HTR-8/SVneo (cell line): ENCODE results near the gene NUTM2F.

DNA sequence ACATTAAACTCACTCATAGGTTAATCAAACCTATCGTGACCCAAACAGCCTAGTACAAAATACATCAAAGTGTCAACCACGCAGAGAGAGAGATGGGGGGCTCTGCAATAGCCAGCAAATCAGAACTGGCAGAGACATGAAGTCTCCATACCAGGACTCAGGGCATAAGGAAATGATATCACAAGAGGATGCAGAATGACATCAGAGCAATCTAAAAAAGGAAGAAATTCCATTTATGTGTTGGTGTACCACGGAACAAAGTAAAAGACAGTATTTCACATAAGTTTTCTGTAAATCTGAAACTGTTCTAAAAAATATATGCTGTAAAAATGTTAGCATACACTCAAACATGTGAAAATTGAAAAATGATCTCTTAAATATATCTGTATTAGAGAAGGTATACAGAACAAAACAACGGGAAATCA is 24.6 kb downstream of the BICD2 start:
- RRBS, result no CpG with 5 or more reads among the region's 4 CpGs

GRCh38 chr9:92912994-92913446 is 34.3 kb upstream of the FGD3 start:
- RRBS, result 96% methylated on average over 7 of the region's 23 CpGs

GRCh38 chr9:92945866-92946149 is 1.5 kb upstream of the FGD3 start:
- RRBS, result no CpG with 5 or more reads among the region's 6 CpGs

DNA sequence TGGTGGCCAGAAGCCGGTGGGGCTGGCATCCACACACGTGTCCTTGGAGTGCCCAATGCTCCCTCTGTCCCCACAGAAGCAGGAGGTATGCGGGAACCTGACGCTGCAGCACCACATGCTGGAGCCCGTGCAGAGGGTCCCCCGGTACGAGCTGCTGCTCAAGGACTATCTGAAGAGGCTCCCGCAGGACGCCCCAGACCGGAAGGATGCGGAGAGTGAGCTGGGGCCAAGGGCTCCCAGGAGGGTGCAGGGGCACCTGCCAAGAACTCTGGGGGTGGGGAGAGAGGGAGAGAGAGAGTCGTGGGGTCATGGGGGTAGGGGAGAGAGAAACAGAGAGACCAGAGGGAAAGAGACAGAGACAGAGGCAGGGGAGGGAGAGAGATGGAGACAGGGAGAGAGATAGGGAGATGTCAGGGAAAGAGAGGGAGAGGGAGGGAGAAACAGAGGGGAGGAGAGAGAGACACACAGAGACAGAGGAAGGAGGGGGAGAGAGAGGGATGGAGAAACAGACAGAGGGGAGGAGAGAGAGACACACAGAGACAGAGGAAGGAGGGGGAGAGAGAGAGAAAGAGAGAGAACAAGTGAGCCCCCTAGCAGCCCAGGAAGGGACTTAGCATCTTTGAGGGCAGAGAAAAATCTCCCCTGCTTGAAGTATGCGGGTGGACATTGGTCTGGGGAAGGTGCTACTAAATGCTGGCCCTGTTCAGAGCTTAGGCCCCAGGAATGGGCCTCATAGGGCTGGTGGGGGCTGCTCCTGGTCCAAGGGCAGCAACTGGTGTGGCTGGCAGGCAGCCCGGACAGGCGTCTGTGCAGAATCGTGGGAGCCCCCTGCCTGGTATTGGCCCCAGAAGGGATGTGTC is 48.1 kb upstream of the SUSD3 start:
- RRBS, result 93% methylated on average over 5 of the region's 16 CpGs

DNA sequence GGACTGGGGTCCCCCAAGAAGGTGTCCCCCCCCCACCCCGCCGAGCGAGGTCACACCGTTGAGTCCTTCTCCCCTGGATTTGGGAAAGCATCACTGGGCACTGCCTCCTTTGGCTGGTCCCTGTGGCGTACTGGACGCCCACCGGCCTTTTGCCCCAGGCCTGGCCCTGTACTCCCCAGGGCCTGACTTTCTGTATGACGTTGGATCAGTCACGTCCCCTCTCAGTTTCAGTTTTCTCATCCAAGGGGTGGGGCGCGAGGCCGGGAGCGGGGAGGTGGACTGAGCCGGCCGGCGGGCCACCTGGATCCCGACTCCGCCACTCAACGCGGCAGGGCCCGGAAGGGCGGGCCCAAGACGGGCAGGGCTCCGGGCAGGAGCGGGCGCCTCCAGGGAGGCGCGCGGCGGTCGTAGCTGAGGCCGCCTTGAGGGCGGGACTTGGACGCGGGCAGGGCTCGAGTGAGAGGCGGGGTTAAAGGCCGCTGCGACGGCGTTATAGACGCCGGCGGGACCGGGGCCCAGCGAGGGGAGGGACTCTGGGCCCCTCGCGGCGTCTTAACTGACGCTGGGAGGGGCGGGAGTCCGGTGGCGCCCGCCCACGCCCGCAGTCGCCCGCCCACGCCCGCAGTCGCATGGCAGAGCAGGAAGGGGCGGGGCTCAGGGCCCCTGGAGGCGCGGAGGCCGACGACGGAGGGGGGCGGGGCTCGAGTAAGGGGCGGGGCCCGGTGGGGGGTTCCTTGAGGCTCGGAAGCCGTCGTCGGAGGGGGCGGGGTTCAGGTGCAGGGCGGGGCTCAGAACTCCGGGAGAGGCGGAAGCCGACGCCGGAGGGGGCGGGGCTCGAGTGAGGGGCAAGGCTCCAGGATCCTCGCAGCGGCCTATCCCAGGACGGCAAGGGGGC is 601 bp upstream of the CARD19 start:
- RRBS, result 1% methylated on average over 15 of the region's 87 CpGs

DNA sequence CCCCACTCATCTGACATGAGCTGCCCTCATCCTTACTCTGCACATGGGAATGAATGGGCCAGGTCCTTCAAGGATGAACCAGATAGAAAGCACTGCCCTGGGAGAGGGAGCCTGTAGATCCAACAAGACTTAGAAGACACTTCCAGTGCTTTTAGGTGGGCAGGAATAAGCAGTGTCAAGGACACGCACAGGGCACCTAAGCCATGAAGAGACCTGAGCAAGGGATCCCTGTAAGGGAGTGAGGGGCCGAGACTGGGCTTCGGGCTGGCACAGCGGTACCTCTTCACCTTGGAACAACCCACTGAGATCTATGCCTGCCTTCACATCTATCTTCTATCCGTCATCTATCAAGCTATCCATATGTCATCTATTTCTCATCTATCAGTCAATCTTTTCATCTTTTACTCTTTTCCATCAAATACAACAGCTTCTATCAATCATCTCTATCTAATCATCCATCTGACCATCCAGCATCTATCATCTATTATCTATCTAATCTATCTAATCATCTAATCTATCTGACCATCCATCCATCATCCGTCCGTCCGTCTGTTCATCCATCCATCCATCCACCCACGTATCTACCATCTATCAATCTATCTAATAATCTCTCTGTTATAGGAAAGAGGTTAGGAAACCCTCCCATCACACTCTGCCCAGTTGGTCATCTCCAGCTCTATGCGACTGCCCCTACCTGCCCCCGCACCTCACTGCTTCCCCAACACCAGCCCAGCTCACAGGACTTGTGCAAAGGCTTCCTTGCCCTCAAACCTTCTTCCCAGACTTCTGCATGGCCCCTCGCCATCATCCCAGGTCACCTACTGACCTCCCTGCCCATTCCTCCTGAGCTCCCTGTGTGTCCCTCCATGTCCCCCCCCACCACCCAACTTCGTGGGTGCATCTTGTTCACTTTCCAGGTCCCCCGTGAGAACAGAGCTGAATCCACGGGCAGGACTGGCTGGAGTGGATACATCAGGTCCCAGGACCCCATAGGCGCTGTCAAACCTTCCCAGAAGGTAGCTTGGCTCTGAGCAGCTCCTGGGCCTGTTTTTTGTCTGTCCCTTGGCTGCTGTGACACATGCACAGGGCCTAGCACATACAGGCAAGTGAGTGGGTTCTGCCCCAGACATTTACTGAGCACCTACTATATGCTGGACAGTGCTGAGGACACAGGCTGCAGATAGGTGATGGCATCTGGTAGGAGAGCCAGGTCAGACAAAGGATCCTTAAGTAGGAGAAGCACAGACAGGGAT is 15.4 kb downstream of the NINJ1 start:
- RRBS, result no CpG with 5 or more reads among the region's 16 CpGs

DNA sequence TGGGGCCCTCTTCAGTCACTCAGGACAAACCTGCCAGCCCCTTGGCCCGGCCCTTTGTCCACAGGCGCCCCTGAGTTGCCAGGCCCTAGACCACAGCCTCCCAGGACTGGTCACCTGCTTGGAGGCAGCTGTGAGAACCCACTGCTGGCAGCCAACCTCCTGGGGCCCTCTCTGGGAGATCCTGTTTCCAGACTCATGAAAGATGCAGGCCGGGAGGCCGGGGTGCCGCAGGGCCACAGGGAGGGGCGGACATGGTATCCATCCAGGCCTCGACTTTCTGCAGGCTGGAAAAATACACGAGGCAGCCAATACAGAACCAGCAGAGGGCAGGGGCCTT is 6.4 kb downstream of the NINJ1 start:
- RRBS, result no CpG with 5 or more reads among the region's 8 CpGs

DNA sequence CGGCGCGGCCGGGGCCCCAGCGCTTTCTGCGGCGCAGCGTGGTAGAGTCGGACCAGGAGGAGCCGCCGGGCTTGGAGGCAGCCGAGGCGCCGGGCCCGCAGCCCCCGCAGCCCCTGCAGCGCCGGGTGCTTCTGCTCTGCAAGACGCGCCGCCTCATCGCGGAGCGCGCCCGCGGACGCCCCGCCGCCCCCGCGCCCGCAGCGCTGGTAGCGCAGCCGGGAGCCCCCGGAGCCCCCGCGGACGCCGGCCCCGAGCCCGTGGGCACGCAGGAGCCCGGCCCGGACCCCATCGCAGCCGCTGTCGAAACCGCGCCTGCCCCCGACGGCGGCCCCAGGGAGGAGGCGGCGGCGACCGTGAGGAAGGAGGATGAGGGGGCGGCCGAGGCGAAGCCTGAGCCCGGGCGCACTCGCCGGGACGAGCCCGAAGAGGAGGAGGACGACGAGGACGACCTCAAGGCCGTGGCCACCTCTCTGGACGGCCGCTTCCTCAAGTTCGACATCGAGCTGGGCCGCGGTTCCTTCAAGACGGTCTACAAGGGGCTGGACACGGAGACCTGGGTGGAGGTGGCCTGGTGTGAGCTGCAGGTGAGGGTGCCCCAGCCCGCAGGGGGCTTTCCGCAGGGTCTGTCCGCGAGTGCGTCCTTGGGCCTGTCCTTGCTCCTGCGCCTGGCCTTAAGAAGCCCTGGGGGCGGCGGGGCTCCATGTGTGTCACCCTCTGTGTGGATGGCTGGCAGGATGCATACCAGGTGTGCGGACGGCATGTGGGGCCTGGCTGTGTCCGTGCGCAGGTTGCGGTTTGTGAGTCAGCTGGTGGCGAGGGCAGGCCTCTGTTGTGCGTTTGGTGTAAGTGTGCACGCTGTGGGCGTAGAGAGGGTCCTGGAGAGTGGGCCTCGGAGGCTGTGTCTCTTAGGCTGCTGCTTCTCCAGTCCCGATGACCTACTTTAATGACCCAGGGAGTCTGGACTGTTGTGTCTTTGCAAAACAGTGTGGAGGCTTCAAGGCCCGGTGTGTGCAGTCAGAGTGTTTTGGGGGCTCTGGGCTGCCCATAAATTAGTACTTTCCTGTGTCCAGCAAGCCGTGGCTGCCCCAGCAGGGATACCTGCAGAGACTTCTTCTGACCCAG is 1.4 kb downstream of the WNK2 start:
- RRBS, result 95% methylated on average over 21 of the region's 100 CpGs

DNA sequence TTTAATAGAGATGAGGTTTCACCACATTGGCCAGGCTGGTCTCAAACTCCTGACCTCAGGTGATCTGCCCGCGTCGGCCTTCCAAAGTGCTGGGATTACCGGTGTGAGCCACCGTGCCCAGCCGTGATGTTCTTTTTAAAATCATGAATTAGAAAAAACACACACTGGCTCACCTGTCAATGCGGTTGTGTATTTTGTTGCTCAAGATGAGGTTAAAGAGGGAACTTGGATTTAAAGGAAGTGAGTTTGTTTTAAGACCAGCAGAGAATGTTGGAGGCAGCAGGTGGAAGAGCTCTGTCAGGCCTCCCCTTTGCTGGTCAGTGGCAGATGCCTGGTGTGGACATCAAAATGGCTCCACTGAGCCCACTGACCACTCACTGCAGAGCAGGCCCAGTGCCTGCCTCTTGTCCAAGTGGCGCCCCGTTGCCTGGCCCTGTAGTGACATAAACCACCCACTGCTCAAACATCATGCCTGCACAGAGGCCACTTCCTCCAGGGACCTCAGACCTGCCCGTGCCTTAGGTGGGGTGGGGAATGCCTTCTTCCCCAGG is 39.0 kb downstream of the WNK2 start:
- RRBS, result no CpG with 5 or more reads among the region's 10 CpGs

- RRBS, result no CpG with 5 or more reads among the region's 10 CpGs
Observed at GRCh38 chr9:93529144-93529723, 47.1 kb upstream of the PHF2 start.

- RRBS, result no CpG with 5 or more reads among the region's 21 CpGs
Observed at GRCh38 chr9:93575161-93575672, 1.2 kb upstream of the PHF2 start.

DNA sequence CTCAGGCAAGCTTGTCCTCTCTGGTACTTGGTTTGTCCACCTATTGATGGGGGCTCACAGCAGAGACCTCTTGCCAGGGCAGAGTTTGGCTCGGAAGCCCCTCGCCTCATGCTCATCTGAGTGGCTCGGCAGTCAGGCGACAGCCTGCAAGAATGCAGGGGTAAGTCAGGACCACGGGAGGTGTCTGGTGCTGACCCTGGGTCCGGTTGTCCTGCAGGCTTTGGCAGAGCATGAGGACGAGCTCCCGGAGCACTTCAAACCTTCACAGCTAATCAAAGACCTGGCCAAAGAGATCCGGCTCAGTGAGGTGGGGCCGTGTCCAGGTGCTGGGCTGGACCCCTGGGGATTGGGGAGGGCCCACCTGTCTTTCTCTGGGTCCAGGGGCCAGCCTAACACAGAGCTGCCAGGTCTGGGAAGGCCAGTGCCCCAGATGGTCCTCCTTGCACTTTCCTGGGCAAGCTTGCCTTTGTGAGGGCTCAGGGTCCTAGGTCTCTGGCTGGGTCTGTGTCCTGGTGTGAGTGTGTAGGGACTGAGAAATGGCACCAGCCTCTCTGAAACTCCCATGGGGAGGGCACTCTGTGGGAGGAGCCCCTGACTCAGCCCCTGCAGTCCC is 83.0 kb downstream of the PHF2 start:
- RRBS, result 100% methylated on average over 2 of the region's 10 CpGs

DNA sequence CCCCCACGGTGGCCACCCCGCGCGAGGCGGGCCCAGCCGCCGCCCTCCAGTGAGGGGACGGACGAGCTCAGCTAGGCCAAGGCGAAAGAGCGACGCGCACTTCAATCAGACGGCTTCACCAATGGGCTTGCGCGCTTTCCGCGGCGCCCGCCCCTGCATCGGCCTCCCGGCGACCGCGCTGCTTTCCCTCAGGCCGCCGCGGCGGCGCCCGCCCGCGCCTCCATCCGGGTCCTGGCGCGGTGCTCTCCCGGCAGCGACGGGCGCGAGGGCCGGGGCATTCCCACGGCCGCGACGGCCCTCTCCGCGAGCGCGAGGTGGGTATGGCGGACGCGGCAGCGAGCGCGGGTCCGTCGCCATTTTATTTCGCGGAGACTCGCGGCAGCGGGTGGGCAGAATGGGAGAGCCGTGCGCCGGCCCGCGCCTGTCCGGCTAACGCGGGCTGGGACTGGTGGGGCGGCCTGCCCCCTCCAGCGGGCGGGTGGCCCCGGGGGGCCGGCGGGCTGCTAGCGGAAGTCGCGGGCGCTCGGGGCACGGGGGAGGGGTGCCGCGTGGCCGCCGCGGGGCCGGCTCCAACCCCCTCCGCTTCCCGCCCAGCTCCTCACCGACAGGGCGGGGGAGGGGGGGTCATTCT is 81.9 kb downstream of the PTPDC1 start:
- RRBS, result under 1% methylated on average over 34 of the region's 93 CpGs

DNA sequence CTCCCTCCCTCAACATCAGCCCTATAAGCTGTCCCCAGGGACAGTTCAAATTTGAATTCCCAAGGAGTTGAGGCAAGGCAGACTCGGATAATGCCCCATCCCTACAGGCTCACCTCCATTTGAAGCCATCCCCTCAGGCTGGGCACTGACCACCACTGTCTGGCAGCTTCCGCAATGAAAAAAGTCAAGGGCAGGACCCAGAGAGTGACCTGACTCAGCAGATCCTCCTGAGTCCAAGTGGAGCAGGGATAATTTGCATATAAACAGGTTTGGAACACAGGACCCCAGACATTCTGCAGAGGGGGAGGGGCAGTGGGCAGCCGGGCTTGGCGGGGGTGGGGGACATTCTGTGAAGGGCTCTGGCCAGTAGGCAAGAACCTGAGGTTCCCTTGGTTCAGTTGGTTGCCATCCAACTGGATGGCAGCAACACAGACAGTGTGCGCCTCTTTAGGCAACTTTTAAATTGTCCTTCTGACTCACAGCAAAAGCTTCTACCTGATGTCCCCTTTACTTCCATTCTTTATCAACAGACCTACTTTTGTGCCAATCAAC is at the start of gene NUTM2F:
Gene NUTM2F (minus strand): TSS at position 150 of the 552 bp plus-strand sequence.
- RRBS, result no CpG with 5 or more reads among the region's 5 CpGs

DNA sequence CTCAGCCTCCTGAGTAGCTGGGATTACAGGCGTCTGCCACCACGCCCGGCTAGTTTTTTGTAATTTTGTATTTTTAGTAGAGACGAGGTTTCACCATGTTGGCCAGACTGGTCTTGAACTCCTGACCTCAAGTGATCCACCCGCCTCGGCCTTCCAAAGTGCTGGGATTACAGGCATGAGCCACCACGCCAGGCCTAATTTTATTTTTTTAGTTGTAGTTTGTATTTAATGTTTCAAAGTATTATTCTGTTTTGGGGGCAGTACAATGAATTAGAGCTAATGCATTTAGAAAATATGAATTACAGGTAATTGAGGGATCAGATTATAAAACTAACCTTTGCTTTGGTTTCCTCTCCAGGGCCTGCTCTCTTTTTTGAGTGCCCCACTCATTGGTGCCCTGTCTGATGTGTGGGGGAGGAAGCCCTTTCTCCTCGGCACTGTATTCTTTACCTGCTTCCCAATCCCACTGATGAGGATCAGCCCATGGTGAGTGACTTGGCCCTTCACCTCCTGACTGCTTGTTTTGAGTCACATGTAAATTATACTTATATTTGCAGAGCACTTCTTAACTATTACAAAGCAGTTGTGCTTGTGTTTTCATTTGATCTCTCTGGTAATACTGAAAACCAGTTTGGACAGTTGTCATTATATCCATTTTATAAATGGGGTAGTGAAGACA is 63.8 kb downstream of the MFSD14B start:
- RRBS, result no CpG with 5 or more reads among the region's 8 CpGs

DNA sequence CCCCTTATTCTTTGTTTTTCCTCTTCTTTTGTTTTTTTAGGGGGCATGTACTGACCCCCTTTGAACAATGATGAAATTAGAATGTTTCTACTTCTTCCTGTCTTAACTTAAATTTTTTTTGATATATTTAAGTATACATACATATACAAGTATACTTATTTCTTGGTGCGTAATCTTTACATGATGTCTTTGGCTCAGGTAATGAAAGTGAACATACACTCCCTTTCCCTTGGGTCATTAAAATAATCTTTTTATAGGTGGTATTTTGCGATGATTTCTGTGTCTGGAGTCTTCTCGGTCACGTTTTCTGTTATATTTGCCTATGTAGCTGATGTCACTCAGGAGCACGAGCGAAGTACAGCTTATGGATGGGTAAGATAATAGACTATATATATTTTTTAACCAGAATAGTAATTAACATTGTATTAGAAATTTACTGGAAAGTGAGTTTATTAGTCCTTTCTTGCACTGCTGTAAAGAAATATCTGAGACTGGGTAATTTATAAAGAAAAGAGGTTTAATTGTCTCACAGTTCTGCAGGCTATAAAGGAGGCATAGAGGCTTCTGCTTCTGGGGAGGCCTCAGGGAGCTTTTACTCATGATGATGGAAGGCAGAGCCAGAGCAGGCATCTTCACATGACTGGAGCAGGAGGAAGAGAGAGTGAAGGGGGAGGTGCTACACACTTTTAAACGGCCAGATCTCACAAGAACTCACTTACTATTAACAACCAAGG is 66.5 kb downstream of the MFSD14B start:
- RRBS, result no CpG with 5 or more reads among the region's 7 CpGs

GRCh38 chr9:94554338-94555572 is 38.9 kb downstream of the FBP2 start:
- RRBS, result 85% methylated on average over 9 of the region's 48 CpGs

GRCh38 chr9:94668562-94669246 is 29.4 kb upstream of the FBP1 start:
- RRBS, result no CpG with 5 or more reads among the region's 6 CpGs

- RRBS, result no CpG with 5 or more reads among the region's 2 CpGs
Observed at GRCh38 chr9:94761611-94761941, 35.1 kb downstream of the AOPEP start.